Mesangial cell (primary cell): ENCODE measurements around the gene OR10K2.

- RAMPAGE, long total RNA = no peak
These were observed 21.8 kb downstream of the PRCC start for GRCh38 chr1:156789018-156789590.

GRCh38 chr1:156814847-156815786 lies 1.5 kb downstream of the SH2D2A start:
- RAMPAGE, long total RNA = no peak

DNA sequence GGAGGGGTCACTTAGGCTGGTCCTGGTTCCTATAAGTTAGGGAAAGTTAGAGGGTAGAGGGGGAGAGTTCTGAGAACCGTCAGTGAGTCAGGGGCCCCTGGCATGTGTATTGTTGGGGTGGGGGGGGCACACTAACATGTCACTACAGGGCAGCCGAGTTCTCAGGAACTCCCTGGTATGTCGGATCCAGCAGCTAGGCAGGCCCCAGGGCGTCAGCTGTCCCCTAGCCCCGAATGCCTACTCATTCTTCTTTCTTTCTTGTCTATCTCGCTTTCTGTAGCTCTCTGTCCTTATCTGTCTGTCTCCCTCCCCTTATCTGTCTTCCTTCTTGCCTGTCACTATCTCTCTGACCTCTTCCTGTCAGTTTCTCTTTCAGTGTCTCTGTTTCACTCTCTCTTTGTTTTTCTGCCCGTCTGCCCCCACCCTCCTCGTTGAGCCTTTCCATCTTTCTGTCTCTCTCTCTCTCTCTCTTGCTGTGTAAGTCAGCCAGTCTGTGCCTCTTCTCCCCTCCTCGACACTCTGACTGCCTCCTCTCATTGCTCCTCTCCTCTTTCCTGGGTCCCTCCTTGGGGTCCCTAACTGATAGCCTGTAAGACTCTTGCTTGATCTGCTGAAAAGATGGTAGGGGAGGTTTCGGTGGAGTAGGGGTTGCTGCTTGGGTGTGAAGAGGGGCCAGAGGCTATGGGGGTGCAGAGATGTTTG lies 2.4 kb downstream of the NTRK1 start:
- RAMPAGE, long total RNA = no peak

GRCh38 chr1:156927355-156928154 lies 7.1 kb downstream of the LRRC71 start:
- RAMPAGE, long total RNA = no peak

- RAMPAGE, long total RNA = no peak
These were observed 16.7 kb downstream of the LRRC71 start for GRCh38 chr1:156936908-156937668.

DNA sequence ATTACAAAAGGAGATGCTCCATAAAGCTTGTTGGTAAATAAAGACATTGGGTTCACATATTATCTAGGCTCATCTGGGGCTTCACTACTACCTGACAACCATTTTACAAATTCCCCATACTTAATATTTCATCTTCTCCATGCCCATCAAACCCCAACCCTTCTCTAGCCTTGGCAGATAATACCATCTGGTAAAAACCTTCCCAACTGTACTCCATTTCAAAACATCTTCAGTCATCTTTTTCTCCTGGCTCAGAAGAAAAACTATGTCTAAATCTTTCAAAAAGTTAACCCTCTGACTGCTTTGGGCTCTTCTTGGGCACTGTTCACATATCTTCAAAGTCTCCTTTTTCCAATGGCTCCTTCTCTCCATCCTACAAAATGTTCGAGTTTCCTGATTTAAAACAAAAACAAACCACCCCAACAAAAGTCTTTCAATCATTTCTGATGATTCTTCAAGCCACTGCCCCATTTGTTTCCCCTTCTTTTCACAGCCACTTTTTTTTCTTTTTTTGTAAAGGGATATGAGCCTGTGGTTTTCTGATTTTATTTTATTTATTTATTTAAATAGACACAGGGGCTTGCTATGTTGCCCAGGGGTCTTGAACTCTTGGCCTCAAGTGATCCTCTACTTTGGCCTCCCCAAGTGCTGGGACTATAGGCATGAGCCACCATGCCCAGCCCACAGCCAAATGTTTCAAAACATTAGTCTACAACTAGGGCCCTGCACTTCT lies 52.3 kb downstream of the LRRC71 start:
- RAMPAGE, long total RNA = no peak

DNA sequence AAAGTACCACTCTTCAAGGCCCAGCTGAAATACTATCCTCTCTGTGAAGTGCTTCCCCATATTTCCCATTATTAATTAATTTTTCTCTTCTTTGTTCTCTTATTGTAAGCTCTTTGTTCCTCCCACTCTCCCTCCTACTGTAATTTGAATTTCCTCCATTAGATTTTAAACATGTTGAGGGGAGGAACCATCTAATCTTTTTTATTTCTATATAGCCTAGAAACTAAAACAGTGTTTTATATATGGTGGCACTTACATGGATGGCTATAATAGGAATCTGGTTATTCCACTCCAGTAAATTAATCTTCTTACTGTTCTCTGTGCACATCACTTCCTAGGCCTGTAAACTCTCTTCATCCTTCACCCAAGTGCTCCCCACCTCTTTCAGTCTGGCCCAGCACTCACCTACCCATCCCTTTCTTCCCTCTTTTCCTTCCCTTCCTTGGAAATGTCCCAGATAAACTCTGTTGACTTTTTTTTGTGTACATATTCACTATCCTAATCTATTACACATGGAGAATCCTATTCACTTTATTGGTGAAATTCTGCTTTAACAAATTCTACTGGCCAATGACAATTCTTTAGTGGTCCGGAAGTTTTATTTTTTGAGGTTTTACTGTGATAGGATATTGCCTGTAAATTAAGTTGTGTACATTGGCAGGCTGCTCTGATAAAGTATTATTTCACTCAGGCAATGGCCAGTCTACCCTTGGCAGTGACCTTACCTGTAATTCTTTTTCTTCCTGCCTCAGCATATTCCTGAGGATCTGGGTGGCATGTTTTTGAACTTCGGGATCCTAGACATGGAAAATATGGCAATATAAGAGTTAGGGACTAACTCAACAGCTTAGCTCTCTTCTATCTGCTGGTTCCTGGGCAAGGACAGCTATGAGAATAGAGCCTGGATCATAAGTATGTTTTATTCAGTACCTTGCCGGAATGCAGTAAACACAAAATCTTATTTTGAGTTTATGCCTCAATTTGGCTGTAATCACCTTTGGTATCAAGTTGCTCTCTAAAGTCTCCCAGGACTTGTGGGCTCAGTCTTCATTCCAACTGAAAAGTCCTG lies 56.2 kb downstream of the LRRC71 start:
- RAMPAGE, long total RNA = no peak

- RAMPAGE, long total RNA = no peak
These were observed 58.1 kb downstream of the LRRC71 start for GRCh38 chr1:156978218-156979204.

GRCh38 chr1:157273363-157274011 lies 135.3 kb upstream of the ETV3 start:
- RAMPAGE, long total RNA = no peak

GRCh38 chr1:157566403-157567019 lies 14.2 kb upstream of the FCRL5 start:
- RAMPAGE, long total RNA = no peak

DNA sequence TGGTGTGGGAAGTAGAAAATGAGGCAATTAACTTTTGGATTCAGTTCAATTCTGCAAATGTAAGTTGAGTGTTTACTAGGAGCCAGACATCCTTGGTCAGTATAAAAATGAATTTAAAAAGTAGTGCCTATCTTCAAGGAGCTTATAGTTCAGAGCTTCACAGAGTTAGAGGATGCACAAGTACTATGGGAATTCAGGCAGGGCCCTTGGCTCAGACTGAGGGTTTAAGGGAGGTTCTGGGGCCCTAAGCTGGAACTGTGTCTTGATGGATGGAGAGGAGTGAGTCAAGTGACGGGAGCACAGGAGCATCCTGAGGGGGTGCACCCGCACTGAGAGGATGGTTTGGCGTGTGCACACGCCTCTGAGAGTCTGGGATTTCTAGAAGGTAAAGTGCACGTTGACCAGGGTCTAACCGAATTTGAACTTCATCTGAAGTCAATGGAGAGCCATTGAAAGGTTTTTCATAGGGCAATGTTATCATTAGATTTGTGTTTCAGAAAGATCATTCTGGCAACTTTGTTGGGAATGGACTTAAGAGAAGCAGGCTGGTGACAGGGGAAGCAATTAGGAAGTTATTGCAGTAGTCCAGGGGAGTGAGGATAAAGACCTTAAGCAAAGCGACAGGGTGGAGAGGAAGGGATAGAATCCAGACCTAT lies 55.8 kb downstream of the KIRREL1 start:
- RAMPAGE, long total RNA = no peak

DNA sequence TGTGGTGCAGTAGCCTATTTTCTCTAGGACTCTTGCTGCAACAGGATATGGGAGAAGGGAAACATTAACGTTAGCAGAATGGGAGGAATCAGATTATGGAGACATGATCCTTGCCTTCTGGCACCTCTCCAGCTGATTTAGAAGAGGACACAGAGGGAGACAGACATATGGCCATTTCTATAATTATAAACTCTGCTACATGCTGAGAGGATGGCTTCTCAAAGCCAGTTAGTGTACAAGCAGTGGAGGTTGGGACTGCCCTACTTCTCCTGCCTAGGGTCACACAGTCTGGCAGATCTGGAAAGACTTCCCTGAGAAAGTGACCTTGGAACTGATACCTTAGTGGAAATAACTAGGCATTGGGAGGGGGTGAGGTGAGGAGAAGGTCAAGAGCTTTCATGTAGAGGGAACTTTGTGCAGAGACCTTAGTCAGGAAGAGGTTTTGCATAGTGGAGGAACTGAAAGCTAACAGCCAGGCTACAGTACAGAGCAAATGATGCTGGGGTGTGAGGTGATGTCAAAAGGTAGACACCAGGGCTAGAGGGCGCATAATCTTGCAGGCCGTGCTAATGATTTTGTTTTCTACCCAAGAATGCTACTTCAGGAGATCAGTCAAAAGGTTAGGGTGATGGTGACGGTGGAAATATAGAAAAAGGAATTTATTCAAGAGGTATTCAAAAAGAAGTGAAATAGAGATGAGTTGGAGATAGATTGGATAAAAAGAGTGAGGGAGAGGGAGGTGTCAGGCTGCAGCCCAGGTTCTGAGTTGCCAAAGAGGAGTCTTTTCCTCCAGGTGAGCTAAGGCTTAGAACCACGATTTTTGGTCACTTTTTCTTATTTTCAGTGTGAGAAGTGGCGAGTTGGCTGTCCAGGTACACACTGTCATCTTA lies 1.1 kb upstream of the CD1D start:
- RAMPAGE, long total RNA = no peak

GRCh38 chr1:158426137-158426606 lies at the start of gene OR10K2:
Gene OR10K2, minus strand, starts transcription at chr1:158426237.
- RAMPAGE, long total RNA = no peak

- RAMPAGE, long total RNA = no peak
These were observed 10.4 kb upstream of the OR6K3 start for GRCh38 chr1:158730915-158731403.

DNA sequence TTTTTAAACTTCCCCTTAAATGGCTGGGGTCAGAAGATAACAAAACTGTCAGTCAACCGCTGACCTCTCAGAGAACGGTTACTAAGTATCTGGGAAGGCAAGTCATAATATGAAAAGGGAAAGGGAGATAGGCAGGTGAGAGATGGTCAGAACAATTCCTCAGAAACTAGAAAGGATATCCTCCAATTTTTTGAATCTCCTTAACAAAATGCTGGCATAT lies 20.6 kb upstream of the OR10J5 start:
- RAMPAGE, long total RNA = no peak

GRCh38 chr1:159752334-159752613 lies 28.5 kb upstream of the DUSP23 start:
- RAMPAGE, long total RNA = no peak

GRCh38 chr1:159779004-159779445 lies 1.7 kb upstream of the DUSP23 start:
- RAMPAGE, long total RNA = no peak

DNA sequence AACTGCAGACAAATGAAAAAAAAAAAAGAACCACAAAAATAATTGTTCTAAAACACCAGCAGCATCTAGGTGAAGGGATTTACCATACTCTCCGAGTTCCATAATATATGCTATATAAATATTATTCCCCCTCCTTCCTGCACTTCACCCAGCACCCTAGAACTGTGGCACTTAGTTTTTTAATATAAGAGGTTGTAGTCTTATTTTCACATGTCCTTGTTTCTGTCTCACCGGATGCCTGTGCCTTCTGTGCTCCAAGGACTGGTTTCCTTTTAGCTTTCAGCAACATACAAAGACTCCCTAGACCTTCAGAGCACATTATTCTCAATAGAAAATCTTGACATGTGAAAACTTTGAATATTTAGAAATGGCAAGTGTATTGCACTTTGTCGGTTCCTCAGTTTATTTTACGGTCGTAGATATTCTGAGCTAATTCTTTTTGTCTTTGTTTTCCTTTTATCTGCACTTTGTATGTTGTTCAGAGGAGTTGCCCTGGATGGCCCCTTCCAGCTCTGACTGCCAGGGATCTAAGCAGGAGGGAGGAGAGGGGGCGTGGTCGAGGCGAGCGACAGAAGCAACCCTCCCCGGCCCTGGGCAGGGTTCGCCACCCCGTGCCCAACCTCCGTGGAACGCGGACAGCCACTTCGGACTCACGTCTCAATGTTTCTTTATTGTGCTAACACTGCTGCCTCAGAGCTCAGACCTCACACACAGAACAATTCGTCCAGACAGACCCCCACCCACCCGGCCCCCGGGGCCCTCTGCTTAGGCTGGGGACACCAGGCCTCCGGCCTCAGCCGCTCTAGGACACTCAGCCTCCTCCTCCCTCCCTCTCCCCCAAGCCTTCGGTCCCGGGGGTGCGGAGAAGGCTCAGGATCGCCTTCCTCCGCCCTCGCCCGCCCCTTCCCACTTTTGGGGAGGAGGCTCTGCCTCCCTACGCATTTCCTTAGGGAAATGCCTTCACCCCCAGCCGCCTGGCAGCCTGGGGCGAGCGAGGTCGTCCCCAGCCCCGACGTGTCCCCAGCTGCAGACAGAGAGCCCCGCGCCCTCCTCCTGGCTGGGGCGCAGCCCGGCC lies 8.5 kb downstream of the VSIG8 start:
- RAMPAGE, long total RNA = no peak

DNA sequence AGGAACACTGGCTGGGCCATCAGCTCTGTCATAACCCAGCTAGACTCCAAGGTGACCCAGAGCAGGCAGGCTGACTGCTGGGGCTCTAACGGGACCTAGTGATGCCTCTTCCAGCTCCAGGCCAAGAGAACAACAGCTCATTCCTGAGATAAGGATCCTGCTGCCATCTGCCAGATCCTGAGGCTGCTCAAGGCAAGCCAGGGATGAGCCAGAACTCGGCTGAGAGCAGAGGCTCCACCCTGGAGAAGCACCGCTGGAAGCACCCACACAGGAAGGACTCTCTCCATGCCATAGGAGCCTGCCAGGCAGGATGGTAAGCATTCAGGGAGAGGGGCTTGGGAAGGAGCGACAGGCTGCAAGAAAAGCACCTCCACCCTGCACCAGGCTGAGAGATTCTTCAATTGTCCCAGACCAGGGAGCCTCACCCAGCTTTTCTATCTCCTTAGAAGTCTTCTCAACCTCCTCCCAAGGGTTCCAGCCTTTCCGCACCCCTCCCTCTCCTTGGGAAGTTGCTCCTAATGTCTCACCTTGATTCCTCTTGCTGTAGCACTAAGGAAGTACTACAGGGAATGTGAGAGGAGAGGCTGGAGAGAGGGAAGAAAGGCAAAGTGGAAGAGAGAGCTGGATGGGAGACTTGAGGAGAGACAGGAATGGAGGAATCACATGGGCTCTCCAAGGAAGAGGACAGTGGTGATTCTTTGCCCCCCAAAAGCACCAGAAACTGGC lies 1.8 kb downstream of the VSIG8 start:
- RAMPAGE, long total RNA = no peak

DNA sequence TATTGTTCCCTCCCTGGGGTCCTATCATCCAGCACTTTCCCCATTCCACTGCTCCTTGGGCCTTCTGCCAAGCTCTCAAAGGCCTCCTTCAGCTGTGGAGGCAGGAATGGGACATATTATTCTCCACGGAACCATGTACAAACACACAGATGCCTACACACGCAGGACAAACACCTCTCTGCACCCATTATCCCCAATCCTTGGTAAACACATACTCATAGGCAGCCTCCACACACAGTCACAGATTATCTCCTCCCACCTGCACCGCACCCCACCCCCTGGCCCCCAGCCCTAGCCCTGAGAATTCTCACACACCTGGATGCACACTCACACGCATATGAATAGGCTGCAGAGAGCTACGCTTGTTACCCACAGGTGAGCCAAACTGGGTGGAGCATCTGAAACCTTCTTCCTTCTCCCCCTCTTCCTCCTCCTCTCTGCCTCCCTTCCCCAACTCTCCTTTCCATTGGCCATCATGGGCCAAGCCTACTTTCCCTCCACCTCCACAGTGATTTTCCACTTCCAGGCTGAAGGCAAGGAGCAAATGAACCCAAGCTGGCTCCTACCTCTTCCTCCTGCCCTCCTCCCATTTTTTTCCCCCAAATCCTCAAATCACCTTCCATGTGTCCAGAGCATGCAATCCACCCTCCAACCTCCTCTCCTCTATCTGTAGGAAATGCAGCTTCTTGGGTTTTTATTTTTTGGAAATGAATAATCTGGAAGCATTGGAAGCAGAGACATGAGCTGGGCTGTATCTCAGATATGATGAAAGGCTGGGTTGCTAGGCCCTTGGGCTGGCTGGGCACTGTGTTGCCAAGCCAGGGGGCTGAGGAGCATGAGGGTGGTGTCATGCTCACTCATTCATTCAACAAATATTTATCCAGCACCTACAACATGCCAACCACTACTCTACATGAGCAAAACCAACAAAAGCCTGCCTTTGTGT lies 11.4 kb downstream of the TAGLN2 start:
- RAMPAGE, long total RNA = no peak